GM06990 (cell line): ENCODE data around the genes CD244 and ITLN1.

DNA sequence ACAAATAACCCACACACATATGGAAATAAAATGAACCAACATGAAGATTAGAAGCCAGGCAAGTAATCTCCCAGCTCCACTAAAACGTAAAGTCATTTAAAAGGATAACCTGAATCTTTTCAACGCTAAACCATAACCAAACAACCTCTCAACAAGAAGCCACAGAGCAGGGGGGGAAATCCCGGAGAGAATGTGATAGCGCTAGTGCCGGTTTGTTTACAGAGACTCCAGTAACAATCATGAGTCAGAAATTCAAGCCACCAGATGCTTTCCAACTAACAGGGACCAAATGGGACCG, 901 bp downstream of the DCAF8 start:
- RRBS: no CpG with 5 or more reads among the region's 6 CpGs

DNA sequence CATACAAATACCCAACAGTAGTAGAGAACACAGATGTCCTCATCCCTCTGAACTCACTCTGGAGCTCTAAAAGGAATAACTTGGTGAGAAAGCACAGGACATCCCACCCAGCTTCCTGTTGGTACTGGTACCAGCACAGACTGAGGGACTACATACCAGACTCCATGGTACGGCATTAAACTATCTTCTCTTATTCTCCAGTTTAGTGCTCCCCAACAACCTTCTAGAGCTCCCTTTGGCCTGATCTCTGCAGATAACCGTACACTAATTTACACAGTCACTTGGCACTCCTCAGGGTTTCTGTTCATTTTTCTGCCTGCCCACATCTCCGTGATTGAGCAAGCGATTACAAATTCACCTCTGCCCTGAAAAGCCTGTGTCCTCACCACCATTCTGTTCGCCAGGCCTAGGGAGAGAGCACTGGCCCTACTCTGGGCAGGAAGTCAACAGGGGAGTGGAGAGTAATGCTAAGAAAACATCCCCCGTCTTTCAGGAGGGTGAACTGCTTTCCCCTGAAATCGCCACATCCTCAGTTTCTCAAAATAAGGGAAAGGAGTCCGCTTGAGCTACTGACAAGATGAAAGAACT, 864 bp downstream of the PEX19 start:
- RRBS: no CpG with 5 or more reads among the region's 8 CpGs

DNA sequence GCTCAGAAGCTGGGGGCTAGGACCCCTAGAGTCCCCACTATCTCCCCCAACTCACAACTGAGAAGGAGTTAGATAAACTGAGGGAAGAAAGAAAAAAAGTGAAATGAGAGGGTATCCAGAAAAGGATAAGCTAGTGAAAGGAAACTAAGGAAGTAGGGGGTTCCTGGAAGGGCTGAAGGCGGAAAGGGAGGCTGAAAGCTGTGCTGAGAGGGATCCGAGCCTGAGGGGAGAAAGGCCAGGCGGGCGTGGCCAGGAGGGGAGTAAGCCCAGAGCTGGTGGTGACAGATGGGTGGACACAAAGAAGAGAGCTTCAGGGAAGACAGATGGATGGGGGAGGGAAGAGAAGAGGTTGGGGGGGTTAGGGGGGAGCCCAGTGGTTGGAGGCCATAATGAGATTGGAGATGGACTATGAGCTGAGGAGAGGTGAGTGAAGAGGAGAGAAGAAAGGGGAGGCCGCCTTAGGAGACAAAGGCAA, 4.5 kb upstream of the NHLH1 start:
- RRBS: no CpG with 5 or more reads among the region's 5 CpGs

DNA sequence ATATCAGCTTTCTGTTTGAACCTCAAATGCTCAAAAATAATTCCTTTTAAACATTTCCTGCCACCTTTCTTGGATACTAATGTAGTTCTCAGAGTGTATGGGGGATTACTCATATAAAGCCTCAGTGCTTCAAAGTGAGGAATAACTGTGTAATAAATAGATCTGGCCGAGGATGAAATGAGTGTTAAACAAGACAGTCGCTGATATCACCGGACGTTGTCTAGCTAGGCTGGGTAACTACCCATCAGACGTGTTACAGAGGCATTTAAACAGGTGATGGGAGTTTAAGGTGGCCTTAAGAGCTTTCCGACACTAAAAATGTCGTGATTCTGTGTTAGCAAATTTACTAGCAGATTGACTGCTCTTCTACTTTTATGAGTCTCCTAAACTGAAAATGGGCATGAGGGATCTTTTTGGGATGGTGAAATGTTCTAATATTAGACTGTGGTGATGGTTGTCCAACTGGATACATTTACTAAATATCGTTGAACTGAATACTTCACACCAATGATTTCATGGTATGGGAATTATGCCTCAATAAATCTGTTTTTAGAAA, 53.2 kb downstream of the VANGL2 start:
- RRBS: no CpG with 5 or more reads among the region's 8 CpGs

- RRBS: no CpG with 5 or more reads among the region's 2 CpGs
These were observed 33.4 kb downstream of the SLAMF6 start for GRCh38 chr1:160489526-160490092.

DNA sequence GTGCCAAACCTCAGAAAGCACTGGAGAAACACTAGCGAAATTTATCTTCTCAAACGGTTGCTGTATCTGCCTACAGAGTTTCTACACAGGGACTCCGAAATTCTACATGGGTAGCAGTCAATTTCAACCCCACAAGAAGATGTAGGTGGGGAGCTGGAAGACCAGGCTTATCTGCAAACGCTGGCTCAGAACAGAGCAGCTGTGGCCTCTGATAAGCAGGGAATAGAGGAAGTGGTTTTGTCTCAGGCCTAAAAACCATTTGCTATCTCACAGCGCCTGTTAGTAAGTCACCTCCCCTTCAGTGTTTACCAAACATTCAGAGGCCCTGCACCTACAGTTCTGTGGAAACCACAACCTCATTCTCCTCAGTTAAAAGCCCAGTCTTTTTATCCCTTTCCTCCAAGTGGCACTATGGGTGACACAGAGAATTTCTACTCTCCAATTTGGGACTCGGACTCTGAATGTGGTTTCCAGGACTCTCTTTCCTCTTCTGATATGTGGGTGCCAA, 17.1 kb upstream of the SLAMF6 start:
- RRBS: no CpG with 5 or more reads among the region's 6 CpGs

DNA sequence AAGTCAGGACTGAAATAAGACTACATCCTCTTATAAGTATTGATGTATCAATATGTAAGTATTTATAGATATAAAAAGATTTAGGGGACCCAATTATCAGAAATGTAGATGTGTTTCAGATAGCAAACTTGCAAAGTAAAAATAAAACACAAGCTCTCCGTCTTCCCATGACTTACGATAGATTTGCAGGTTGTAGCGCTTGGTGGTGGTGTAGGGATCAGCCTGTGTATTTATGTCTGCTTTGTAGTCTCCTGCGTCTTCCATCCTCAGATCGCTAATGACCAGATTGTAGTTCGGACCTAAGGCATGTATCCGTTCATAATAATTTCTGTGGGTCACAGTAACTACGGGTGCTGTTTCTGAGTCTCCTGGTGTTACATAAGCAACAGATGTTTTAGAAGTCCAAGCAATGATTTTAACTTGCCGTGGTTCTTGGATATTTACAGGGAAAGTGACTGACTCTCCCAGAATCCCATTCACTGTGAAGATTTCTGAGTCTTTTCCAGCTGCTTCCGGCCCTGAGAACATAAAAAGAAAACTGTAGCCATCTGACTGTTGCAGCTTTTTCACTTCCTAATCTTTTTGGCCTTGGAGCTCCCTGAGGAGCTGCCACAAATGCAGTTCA, 14.0 kb downstream of the CD84 start:
- RRBS: no CpG with 5 or more reads among the region's 10 CpGs

DNA sequence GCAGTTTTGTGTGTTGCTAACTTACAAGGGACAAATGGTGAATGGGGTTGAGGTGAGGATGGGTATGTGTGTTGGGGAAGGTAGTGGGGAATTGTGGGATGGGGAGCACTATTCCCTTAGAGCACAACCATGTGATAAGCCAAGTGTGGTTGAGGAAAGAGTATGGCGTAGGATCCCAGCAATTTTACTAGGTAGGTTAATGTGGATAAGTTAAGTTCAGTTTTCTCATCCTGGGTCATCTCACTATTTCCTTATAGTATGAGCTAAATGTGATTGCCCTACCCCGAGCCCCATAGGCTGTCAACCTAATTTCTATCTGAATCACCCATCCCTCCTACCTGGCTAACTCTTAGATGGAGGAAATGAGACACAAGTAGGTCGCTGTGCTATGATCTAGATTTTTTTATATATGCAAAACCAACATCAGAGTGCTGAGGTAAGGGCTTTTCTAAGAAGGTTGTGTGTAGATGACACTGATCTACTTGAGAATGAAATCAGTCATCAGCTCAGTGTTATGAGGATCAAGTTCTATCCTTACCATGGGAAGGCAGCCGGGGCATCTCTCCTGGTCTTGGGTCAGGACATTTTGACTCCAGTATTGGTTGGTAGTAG, 23.8 kb downstream of the SLAMF1 start:
- RRBS: no CpG with 5 or more reads among the region's 4 CpGs

GRCh38 chr1:160629111-160629699, 17.6 kb downstream of the SLAMF1 start:
- RRBS: no CpG with 5 or more reads among the region's 12 CpGs

DNA sequence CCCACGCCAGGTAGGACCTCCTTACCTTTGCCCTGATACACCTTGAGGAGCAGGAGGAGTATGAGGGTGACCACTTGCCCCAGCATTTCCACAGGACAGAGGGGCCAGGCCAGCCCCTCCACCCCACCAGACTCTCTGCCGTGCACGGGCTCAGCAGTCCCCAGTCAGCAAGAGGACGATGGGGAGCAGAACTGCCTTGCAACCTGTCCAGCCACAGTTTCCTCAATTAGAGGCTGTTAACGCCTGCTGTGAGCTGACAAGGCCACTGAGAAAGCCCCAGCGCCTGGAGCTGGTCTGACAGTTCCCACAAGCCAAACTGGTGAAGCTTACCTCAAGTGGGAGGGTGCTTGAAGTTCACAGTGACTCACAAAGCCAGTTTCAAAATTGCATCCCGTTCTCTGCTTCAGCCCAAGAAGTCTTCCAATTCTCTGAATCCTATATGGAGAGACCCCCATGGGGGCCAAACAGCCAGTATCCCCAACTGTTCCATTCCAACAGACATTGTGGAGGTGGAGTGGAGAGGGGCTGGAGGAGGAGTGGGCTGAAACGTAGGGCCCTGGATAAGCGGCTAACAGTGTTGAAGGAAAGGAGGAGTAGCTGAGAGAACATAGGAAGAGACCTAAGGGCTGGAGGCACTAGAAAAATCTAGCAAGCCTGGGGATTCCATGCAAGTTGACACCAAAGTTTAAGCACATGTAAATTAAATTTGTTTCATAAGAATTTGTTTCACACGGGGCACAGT, at the start of gene CD244:
TSS of gene CD244 (minus strand) at position 296 of the 742 bp plus-strand sequence.
- RRBS: no CpG with 5 or more reads among the region's 10 CpGs

DNA sequence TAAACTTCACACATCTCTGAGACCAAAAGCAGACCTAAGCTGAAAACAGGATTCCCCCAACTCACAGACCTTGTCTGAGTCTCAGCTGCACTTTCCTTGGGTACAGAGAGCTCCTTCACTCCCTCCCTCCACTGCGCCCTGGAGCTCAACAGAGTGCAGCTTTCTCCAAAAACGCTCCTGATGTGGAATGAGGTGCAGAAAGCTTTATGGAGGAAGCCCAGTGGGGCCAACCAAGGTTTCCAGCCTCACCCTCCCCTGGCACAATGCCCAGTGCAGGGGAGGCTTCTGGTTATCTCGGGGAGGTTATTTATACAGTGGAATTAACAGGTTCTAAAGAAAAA, at the start of gene ITLN1:
TSS of gene ITLN1 (minus strand) at position 189 of the 341 bp plus-strand sequence.
- RRBS: no CpG with 5 or more reads among the region's 3 CpGs

DNA sequence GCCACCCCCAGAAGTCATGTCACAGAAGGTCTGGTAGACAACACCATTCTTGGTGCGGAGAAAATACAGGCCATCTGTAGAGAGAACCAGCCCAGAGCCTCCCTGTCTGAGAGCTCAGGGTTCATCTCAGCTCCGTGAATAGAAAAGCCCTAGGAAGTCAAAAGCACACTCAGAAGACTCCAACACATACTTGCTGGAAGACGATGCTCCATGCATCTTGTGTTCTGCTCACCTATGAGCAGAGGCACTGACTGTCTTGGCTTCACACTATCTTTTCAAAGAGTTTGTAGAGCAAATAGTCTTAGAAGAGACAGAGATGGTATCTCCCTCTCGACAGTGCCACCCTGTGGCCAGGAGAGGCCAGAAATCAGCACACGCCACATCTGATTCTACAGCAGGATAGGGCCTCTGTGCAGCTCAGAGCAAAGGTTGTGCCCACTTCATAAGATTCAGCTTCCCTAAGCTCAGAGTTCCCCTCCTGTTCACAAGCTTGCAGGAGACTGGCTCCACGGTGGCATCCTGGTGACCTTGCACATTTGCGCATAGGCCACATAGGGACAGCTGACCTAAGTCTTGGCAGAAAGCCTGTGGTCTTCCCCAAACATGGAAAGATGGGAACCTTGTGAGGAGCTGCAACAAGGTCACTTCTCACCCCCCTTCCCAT, 3.3 kb downstream of the ITLN2 start:
- RRBS: no CpG with 5 or more reads among the region's 7 CpGs

GRCh38 chr1:161011922-161012516, 8.9 kb downstream of the F11R start:
- RRBS: no CpG with 5 or more reads among the region's 6 CpGs

DNA sequence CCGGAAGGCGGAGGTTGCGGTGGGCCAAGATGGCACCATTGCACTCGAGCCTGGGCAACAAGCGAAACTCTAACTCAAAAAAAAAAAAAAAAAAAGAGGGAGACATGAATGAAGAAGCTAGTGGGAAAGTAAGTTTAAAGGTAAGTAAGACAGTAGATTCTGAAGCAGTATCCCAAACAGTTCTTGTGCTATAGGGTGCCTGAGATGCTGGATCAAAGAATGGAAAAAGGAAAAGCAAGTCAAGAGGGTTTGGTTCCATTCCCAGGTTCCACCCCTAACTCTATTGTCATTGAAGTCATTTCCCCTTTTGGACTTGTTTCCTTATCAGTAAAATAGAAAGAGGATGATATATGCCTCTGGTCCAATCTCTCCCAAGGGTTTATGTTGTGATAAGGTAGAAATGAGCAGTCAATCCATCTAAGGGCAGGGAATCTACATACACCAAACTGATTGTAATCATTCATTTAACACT, 1.4 kb downstream of the F11R start:
- RRBS: no CpG with 5 or more reads among the region's 5 CpGs

- RRBS: no CpG with 5 or more reads among the region's 13 CpGs
These were observed 1.5 kb upstream of the F11R start for GRCh38 chr1:161022455-161022913.

DNA sequence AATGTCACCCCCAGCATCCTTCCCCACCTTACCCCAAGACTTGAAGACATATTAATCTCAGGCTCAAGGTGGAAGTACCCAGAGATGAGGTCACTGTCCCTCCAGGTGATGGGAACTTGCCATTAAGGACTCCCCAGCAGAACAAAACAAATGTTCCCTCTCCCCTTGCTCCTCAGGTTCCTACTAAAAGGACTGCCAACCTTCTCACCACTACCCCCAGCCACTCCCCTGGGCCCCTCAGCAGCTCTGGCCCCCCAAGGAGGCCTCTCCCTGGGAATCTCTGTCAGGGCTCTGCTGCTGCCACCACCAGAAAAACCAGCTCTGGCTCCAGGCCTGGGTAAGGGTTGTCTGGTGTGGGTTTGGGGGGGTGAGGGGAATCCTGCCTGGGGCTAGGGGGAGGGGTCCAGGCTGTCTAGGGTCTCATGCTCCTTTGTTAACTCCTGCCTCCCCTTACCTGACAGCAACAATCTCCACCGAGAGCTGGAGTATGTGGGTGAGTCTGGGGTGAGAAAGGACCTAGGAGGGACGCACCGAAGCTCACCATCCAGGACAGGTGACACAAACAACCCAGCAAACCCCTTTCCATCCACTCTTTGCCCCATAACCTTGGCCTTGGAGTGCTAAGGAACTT, 4.8 kb downstream of the NECTIN4 start:
- RRBS: no CpG with 5 or more reads among the region's 3 CpGs

DNA sequence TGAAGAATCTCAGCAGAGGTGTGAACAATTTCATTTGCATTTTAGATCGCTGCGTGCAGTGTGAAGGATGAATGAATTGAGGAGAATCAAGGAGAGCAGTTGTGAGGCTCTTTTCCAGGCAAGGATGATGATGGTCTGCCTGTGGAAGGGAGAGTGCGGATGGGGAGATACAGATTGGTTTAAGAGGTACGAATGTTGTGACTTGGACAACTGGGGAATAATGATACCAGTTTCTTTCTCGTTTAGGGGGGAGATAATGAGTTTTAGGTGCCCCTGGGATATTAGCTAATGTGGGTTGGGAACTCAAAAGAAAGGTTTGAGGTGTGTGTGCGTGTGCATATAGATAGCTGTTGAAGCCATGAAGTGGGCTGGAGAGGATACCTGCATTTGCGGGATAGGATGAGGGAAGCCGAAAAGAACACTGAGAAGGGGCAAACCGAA, 954 bp upstream of the DEDD start:
- RRBS: no CpG with 5 or more reads among the region's 9 CpGs

GRCh38 chr1:161182251-161182816, 5.0 kb upstream of the B4GALT3 start:
- RRBS: no CpG with 5 or more reads among the region's 7 CpGs

DNA sequence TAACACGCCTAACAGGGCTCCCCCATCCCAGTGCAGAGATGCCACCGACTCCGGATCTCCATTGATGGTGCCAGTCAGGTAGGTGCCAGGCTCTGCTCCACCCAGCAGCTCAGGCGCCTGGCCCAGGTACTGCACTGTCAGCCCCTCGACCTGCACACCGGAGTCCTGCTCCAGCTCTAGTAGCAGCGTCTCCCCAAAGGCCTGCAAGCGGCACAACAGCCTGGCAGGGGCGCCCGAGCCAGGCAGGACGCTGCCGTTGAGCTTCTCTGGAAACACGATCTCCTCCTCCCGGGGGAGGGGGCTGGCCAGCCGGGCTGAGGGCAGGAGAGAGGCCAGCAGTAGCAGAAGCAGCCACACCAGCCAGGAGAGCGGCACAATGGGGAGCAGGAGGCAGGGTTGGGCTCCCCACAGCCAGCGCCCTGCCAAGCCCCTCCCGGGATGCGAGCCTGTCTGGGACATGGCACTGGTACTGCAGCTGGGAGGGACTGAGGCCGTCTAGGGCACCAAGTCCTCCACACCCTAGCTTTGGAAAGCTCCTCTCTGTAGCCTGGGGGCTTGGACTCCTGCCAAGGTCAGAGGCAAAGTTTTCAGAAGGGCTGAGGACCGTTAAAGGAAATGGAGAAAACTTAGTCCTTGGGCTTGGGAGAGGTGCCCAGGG, 556 bp downstream of the ADAMTS4 start:
- RRBS: 45% methylated on average over 4 of the region's 21 CpGs

GRCh38 chr1:161220511-161220964, 2.9 kb downstream of the APOA2 start:
- RRBS: no CpG with 5 or more reads among the region's 5 CpGs